Right atrium auricular region (tissue), 2 donors: ENCODE results near the genes ANKRD22 and ANKRD1.

- PRO-cap: bidirectional peak, plus-strand start at chr10:88387448, minus-strand start at chr10:88387325
- RAMPAGE, long total RNA, 2 experiments: no peak in any of the 2 experiments
These were observed 196.1 kb downstream of the RNLS start for GRCh38 chr10:88386931-88387603.

- PRO-cap: no peak
- RAMPAGE, long total RNA, 2 experiments: no peak in any of the 2 experiments
These were observed 45.1 kb downstream of the RNLS start for GRCh38 chr10:88537943-88538393.

DNA sequence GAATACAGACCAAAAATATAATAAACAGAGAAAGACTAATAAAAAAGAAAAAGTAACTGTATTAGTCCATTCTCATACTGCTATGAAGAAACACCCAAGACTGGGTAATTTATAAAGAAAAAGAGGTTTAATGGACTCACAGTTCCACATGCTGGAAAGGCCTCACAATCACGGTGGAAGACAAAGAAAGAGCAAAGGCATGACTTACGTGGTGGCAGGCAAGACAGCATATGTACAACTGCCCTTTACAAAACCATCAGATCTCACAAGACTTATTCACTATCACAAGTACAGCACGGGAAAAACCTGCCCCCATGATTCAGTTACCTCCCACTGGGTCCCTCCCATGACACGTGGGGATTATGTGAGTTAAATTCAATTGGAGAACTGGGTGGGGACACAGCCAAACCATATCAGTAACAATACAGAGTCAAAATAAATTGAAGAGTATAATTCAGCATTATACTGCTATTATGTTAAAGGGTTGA, 37.8 kb downstream of the RNLS start:
- PRO-cap: no peak
- RAMPAGE, long total RNA, 2 experiments: no peak in any of the 2 experiments

DNA sequence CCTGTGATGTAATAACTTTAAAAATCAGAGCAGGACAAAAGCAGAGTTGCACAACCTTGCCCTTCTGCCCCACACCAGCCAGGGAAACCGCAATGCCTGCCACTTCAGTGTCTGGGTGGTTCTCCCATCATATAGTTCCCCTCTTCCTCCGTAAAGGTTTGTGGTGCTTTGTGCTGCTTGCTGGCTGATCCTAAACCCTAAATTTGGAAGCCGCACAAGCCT, 9.8 kb upstream of the LIPM start:
- PRO-cap: no peak
- RAMPAGE, long total RNA, 2 experiments: no peak in any of the 2 experiments

DNA sequence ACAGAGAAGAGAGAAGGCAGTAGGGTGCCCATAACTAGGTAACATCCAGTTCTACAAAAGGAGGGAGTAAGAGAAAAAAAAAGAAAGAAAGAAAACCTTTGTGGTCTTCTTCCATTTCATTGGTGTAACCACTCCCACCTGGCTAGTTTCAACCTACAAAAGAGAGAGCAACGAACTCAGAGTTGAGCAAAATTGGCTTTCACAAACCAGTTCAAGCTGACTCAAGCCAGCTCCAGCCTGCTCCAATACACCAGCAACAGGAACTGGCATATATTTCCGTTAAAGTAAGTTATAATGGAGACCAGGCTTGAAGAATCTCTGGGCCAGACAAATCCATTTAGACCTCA, 10.4 kb downstream of the ANKRD22 start:
- PRO-cap: no peak
- RAMPAGE, long total RNA, 2 experiments: no peak in any of the 2 experiments

DNA sequence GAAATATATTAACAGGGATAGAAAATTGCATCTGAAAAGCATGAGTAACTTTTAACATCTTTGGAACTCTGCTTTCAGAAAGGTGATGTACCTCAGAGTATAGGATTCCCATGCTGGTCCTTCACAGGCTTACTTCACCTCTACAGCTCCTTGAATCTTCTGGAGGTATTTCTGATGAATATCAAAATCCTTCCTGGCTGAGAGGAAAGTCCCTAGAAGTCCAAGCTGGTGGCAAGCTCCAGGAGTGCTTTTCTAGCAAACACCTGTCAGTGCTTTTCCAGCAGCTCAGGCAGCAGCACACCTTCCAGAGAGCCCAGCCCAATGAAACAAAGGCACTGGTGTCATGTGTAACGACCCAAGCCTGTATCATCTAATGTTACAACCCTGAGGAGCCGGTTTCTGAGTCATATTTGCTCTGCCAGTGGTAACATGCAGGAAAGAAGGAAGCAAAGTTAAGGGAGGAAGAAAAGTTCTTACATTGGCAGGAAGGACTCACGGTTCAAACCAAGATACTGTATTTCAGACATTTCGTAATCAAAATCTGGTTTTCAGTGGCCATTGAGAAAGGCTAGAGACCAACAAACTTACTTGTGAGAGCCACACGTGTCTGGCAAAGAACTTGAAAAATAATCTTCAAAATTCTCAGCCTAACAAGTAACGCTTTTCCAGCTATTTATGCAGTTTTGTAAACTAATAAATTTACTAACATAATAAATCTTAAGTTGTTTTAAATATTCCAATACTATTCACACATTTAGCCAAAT, at the start of gene ANKRD22:
TSS of gene ANKRD22 (minus strand) at position 349 of the 764 bp plus-strand sequence.
- PRO-cap: no peak
- RAMPAGE, long total RNA, 2 experiments: no peak in any of the 2 experiments

GRCh38 chr10:88882618-88883049, 2.6 kb downstream of the STAMBPL1 start:
- PRO-cap: unidirectional peak, minus-strand start at chr10:88882710
- RAMPAGE, long total RNA, 2 experiments: no peak in any of the 2 experiments

DNA sequence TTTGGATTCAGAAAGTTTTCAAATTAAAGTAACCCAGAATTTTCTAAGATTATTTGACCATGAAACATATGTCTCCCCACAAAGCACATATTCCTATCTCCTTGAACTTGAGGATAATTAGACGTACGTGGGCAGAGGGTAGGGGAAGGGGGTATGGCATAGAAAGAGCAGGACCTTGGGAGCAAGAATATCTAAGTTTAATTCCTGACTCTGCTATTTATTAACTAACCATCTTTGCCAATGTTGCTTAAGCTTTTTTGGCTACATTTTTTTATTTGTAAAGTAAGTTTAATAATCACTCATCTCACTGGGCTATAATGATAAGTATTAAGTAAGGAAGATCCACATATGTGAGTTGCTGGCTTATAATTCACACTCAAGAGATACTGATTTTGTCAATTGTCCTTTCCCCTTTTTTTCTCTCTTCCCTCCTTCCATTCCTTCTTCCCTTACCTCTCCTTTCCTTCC, 1.7 kb upstream of the FAS start:
- PRO-cap: no peak
- RAMPAGE, long total RNA, 2 experiments: no peak in any of the 2 experiments

DNA sequence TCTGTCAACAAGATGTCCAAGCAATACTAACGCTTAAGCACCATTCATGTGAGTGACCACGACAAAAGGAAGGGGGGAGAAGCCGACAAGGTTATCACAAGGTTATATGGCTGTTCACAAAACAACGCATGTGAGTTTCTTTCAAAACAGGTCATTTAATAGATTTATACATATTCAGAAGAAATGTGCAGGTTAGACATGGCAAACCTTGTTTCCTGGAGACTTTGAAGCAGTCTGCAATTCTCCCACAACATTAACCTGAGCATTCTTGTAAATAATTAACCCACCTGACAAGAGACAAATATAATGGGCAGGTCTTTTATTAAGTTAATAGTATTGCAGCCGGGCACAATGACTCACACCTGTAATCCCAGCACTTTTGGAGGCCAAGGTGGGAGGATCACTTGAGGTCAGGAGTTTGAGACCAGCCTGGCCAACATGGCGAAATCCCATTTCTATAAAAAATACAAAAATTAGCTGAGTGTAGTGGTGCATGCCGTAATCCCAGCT, 54.2 kb downstream of the IFIT5 start:
- PRO-cap: no peak
- RAMPAGE, long total RNA, 2 experiments: no peak in any of the 2 experiments

GRCh38 chr10:90145553-90145898, 444.1 kb downstream of the KIF20B start:
- PRO-cap: no peak
- RAMPAGE, long total RNA, 2 experiments: no peak in any of the 2 experiments

DNA sequence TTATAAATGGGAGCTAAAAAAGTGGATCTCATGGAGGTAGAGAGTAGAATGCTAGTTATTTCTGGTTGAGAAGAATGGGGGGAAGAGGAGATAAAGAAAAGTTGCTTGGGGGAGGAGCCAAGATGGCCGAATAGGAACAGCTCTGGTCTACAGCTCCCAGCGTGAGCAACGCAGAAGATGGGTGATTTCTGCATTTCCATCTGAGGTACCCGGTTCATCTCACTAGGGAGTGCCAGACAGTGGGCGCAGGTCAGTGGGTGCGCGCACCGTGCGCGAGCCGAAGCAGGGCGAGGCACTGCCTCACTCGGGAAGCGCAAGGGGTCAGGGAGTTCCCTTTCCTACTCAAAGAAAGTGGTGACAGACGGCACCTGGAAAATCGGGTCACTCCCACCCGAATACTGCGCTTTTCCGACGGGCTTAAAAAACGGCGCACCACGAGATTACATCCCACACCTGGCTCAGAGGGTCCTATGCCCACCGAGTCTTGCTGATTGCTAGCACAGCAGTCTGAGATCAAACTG, 549.2 kb downstream of the KIF20B start:
- PRO-cap: no peak
- RAMPAGE, long total RNA, 2 experiments: no peak in any of the 2 experiments

- PRO-cap: bidirectional peak, plus-strand start at chr10:90921211, minus-strand start at chr10:90921087
- RAMPAGE, long total RNA, 2 experiments: start-site peak on the minus strand in 2 of 2 experiments, at chr10:90921085-90921114 at its widest, 166,292 to 580,718 reads per replicate
These were observed at the start of gene ANKRD1 for GRCh38 chr10:90920850-90921505. Gene ANKRD1 (minus strand): TSS chr10:90921087.

- PRO-cap: no peak
- RAMPAGE, long total RNA, 2 experiments: no peak in any of the 2 experiments
These were observed 142.8 kb upstream of the PCGF5 start for GRCh38 chr10:91077567-91078167.

GRCh38 chr10:91246018-91246790, 25.7 kb downstream of the PCGF5 start:
- PRO-cap: no peak
- RAMPAGE, long total RNA, 2 experiments: no peak in any of the 2 experiments

- PRO-cap: no peak
- RAMPAGE, long total RNA, 2 experiments: no peak in any of the 2 experiments
These were observed 36.7 kb downstream of the PCGF5 start for GRCh38 chr10:91257118-91257573.

DNA sequence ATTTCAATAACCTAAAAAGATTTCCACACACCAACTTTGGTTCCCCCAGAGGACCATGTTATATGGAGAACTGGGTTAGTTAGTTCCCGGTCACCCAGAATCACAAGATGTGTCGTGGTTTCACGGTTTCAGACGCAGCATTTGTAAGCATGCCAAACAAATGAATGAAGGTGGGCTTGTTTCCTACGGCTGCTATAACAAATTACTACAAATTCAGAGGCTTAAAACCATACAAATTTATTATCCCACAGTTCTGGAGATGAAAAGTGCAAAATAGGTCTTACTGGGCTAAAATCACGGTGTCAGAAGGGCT, 106.2 kb downstream of the PPP1R3C start:
- PRO-cap: no peak
- RAMPAGE, long total RNA, 2 experiments: no peak in any of the 2 experiments

GRCh38 chr10:91592175-91593061, 40.5 kb downstream of the PPP1R3C start:
- PRO-cap: bidirectional peak, plus-strand start at chr10:91592496, minus-strand start at chr10:91592472
- RAMPAGE, long total RNA, 2 experiments: no peak in any of the 2 experiments

GRCh38 chr10:91798597-91799588, 667 bp downstream of the TNKS2 start:
- PRO-cap: unidirectional peak, minus-strand start at chr10:91799034; unidirectional peak, plus-strand start at chr10:91799471
- RAMPAGE, long total RNA, 2 experiments: no peak in any of the 2 experiments

DNA sequence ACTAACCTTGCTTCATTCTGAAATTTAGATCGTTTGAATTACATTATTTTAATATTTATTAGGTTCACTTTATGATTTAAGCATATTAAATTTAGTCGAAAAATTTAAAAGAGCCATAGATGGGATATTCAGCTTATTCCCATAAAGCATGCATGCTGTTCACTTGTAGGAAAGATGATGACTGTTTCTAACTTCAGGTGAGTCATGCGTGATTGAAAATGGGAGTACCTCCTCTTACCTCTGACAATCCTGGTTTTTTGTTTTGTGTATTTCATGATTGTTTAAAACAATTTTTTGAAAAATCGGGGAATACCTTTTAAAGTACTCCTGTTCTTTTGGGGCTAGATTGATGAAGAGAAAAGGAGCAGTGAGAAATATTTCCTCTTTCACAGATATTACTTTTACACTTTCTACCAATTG, 1.4 kb downstream of the TNKS2 start:
- PRO-cap: no peak
- RAMPAGE, long total RNA, 2 experiments: no peak in any of the 2 experiments

GRCh38 chr10:91957054-91957456, 33.5 kb downstream of the BTAF1 start:
- PRO-cap: no peak
- RAMPAGE, long total RNA, 2 experiments: no peak in any of the 2 experiments